Type B pancreatic cell (in vitro differentiated cells): ENCODE data around the gene VPS25.

- PRO-cap: no peak
Observed at GRCh38 chr17:42562987-42563561, 1.1 kb downstream of the COASY start.

DNA sequence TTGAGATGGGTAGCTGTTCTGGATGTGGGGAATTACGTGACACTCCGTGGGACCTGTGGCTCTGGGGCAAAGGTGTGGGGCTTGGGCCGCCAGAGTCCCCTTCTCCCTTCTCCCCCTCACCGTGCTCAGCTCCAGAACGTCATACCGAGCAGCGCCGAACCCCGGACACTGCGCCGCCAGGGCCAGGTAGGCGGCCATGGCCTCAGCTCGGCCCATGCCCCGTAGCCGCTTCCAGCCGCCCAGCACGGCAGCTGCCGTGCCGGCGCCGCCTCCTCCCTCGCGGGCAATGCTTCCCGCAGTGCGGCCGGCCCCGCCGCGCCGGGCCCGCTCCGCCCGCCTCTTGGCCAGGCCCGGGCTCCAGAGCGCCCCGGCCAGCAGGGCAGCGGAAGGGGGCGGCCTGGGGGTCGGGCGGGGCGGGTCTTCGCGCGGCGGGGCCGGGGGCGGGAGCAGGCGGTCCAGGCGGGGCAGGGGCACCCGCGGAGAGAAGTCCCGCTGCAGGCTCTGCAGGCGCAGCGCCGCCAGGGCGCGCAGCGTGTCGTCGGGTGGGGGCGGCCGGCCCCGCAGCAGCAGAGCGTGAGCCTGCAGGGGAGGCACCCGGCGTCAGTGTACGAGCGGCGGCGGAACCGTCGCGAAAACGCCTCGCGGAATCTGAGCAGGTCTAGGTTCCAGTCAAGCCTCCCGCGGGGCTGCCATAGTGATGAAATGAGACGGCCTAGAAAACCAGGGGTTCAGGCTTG is 6.8 kb downstream of the PLEKHH3 start:
- PRO-cap: no peak

DNA sequence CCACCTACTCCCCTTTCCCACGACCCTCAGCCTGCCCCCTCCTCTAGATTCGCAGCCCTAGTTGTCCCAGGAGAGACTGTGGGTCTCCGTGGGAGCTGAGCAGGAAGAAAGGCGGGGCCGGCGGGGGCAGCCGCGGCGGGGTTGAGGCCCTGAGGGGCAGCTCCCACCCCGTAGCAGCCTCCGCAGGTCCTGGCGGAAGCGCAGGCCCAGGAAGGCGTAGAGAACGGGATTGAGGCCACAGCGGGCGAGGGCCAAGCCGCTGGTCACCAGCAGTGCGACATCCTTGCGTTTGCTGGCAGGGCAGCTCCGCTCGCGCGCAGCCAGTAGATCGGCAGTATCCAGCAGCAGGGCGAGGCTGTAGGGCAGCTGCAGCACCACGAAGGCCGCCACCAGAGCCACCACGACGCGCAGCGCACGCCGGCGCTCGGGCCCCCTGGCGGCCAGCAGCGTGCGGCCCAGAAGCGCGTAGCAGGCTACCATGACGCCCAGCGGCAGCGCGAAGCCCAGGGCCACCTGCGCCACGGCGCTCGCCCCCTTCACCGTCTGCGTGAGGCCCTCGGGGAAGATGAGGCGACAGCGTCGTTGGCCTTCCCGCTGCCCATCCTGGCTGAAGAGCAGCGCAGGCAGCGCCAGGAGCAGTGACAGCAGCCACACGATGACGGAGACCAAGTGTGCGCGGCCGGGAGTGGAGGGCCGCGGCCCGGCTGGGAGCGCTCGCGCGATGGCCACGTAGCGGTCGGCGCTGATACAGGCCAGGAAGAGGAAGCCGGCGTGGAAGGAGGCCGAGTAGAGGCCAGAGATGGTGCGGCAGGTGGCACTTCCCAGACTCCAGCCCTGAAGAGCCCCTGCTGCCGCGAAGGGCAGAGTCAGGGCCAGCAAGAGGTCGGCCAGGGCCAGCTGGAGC is 1.9 kb downstream of the CCR10 start:
- PRO-cap: no peak

DNA sequence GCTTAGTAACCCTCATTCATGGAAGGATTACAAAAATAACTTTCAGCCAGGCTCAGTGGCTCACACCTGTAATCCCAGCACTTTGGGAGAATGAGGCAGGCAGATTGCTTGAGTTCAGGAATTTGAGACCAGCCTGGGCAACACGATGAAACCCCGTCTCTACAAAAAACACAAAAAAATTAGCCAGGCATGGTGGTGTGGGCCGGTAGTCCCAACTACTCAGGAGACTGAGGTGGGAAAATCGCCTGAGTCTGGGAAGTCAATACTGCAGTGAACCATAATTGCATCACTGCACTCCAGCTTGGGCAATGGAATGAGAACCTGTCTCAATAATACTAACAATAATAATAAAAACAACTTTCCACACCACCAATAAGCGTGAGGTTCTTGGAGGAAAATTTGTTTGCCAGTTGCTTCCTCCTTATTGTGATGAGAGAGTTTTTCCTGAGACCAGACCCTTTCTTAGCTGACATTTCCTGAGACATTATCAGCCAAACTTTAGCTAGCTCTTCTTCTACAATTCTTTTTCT is 3.4 kb upstream of the EZH1 start:
- PRO-cap: no peak

DNA sequence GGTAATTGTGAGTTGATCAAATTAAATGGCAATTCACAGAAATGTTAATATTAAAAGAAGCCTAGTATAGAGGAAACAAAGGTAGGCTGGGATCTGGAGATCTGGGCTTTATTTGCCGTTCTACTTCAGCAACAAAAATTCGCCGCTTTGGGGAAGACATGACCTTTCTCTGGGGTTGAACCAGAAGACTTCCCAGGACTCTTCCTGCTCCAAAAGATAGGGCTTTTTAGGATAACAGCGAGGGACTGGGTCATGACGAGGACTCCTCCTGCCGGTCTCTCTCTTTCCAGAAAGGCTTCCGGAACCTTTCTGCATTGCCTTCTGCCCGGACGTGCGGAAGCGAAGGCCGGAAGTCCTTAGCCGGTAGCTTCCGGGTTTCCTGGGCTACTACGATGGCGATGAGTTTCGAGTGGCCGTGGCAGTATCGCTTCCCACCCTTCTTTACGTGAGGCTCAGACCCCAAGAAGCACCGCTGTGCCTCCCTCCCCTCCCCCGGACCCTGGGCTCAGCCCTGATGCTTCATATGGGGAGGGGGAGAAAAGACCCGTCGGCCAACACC is at the start of gene VPS25:
Gene VPS25, plus strand, starts transcription at position 366 of the 559 bp plus-strand sequence.
- PRO-cap: bidirectional peak, plus-strand start at position 366 of the sequence, minus-strand start at position 288 of the sequence

DNA sequence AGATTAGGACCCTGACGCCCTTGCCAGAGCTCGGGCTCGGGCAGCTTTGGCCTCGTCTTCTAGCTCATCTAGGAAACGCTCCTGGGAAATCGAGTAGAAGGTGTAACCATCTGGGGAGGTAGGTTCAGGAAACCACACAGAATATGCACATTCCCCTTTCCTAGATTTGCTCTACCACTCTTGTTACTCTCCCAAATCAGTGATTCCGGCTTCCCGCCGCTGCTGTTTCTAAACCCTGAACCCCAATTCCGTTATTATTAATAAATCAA is 512 bp downstream of the COA3 start:
- PRO-cap: no peak

GRCh38 chr17:42980677-42981688 is 618 bp downstream of the RUNDC1 start:
- PRO-cap: bidirectional peak, plus-strand start at chr17:42980905, minus-strand start at chr17:42980800; bidirectional peak, plus-strand start at chr17:42981353, minus-strand start at chr17:42981220

DNA sequence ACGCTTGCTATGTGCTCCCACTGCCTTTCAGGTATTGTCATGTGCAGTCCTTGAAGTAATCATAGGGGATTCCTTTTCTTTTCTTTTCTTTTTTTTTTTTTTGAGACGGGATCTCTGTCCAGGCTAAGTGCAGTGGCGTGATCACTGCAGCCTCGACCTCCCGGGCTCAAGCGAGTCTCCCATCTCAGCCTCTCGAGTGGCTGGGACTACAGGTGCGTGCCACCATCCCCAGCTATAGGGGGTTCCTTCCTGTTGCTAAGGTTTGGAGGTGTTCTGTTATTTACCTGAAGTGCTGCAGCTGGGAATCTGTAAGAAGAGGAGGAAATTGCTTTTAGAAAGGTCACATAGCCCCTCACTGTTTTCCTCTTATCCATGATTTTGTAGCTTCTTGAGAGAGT is 861 bp downstream of the RPL27 start:
- PRO-cap: no peak

GRCh38 chr17:43019214-43019700 is 2.9 kb downstream of the VAT1 start:
- PRO-cap: no peak

- PRO-cap: no peak
Observed at GRCh38 chr17:43084500-43085083, 40.6 kb downstream of the BRCA1 start.

GRCh38 chr17:43134628-43135285 is 9.6 kb upstream of the BRCA1 start:
- PRO-cap: no peak

DNA sequence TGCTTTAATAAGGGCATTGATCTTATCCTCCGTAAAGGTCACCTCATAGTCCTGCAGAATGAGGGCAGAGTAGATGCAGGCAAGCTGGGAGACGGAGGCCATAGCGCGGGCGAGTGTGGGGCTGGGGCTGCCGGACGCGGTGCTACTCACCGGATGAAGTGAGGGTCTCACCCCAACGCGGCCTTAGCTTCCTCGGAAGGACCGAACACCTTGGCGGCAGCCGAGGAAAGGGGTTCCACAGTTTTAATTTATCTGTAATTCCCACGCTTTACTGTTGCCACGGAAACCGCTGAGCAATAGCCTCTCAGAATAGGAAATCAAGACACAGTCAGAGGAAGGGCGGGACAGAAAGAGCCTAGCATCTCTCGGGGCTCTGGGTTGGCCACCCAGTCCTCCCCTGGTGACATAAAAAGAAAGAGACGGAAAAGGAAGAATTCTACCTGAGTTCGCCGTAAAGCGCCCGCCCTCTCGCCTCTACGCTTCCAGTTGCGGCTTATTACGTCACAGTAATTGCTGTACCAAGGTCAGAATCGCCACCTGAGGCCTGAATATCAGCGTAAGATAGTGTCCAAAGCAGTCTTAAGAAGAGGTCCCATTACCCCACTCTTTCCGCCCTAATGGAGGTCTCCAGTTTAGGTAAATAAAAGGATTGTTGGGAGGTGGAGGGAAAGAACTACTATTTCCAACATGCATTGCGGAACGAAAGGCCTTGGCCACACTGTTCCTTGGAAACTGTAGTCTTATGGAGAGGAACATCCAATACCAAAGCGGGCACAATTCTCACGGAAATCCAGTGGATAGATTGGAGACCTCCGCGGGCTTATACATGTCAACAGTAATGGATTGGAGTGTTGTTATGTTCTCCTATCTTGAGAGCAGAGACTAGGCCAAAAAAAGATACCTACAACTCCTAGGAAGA is 779 bp upstream of the NBR1 start:
- PRO-cap: bidirectional peak, plus-strand start at position 67 of the sequence, minus-strand start outside the sequence; bidirectional peak, plus-strand start at position 504 of the sequence, minus-strand start at position 229 of the sequence

DNA sequence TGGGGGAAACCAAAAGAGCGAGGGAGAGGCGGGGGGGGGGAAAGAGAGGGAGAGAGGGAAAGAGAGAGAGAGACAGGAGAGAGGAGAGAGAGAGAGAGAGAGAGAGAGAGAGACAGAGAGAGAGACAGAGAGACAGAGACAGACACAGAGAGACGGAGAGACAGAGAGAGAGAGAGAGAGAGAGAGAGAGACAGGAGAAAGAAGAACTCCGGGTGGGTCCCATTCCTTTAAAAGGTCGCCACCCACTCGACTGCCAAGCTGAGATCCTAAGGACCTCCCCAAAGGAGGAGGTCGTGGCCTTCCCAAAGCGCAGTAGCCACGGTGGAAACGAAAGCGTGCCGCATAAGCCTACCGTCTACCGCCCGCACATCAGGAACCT is 11.0 kb upstream of the CCDC200 start:
- PRO-cap: no peak

GRCh38 chr17:43246453-43246791 is 18.0 kb upstream of the CCDC200 start:
- PRO-cap: unidirectional peak, minus-strand start at chr17:43246648

DNA sequence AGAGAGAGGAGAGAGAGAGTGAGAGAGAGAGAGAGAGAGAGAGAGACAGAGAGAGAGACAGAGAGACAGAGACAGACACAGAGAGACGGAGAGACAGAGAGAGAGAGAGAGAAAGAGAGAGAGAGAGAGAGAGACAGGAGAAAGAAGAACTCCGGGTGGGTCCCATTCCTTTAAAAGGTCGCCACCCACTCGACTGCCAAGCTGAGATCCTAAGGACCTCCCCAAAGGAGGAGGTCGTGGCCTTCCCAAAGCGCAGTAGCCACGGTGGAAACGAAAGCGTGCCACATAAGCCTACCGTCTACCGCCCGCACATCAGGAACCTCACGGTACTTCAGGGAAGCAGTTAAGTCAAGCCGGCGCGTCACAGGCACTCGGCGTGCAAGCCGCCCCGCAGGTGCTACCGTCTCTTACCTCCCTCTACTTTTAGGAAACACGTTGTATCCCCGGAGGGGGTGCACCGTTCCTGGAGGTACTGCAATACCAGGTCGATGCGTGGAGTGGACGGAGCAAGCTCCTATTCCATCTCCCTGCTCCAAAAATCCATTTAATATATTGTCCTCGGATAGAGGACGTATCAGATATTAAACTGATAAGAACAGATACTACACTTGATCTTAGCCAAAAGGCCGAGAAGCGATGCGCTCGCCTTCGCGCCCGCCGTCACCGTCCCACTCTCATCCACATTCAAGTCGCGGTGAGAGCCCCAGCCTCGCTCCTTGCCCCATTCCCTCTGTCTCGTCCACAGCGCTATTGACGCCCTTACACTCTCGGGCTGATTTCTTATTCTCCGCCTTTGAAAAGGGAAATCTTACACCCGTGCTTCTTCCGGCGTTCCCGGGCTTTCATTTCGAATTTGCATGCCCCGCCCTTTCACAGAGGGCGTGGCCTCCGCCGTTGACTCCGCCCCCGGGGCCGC is 23.2 kb upstream of the CCDC200 start:
- PRO-cap: unidirectional peak, minus-strand start at position 328 of the sequence

GRCh38 chr17:43384414-43385068 is 14.3 kb upstream of the ARL4D start:
- PRO-cap: no peak

GRCh38 chr17:43406943-43407650 is 8.3 kb downstream of the ARL4D start:
- PRO-cap: no peak

GRCh38 chr17:43758368-43758617 is 298 bp downstream of the SOST start:
- PRO-cap: no peak

GRCh38 chr17:43775011-43775670 is 3.6 kb downstream of the DUSP3 start:
- PRO-cap: unidirectional peak, minus-strand start at chr17:43775078; unidirectional peak, minus-strand start at chr17:43775236

- PRO-cap: unidirectional peak, minus-strand start at chr17:43829953
Observed at GRCh38 chr17:43829633-43830318, 3.2 kb downstream of the MPP3 start.